Thyroid gland (tissue), 7 donors: ENCODE data around the gene EIF4G2.

DNA sequence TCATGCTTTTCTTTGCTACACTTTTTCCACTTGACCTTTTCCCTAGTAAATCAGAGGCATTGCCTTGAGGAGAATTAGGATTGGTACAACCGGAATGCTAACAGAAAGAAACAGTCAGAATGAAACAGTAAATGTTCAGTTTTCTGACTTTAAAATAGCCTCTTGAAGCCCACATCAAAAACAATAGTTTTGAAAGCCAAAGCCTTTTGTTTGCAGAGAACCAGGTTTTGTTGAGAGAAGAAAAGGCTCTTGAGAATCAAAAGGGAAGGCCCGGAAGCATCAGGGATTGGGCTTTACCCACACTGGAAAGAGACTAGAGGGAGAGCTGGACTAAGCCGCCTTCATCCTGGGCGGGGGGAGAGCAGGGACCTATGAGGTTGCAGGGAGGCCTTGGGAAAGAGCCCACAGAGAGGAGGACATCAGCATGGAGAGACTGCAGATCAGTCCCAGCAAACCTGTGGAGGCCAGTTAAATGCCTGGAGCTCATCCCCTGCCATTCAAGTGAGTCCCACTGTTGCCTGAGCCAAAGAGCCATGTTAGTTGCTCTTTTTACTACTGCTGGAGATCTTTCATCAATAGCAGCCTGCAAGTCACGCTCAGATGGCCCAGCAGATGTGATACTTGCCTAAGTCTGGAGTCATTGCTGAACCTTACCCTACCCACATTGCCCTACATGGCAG, 12.5 kb downstream of the ADM start:
- PRO-cap, 2 experiments = peak in 1 of 2 experiments; most common plus-strand start position 401 of the sequence (in 1)
- RAMPAGE, long total RNA, 5 experiments = no peak in any of the 5 experiments

- PRO-cap, 2 experiments = no peak in any of the 2 experiments
- RAMPAGE, long total RNA, 5 experiments = no peak in any of the 5 experiments
Observed at GRCh38 chr11:10408902-10409712, 46.0 kb upstream of the AMPD3 start.

- PRO-cap, 2 experiments = no peak in any of the 2 experiments
- RAMPAGE, long total RNA, 5 experiments = no peak in any of the 5 experiments
Observed at GRCh38 chr11:10566570-10567200, 1.8 kb downstream of the LYVE1 start.

GRCh38 chr11:10604091-10604867, 35.8 kb upstream of the LYVE1 start:
- PRO-cap, 2 experiments = no peak in any of the 2 experiments
- RAMPAGE, long total RNA, 5 experiments = no peak in any of the 5 experiments

GRCh38 chr11:10667246-10667688, 26.3 kb downstream of the IRAG1 start:
- PRO-cap, 2 experiments = no peak in any of the 2 experiments
- RAMPAGE, long total RNA, 5 experiments = no peak in any of the 5 experiments

DNA sequence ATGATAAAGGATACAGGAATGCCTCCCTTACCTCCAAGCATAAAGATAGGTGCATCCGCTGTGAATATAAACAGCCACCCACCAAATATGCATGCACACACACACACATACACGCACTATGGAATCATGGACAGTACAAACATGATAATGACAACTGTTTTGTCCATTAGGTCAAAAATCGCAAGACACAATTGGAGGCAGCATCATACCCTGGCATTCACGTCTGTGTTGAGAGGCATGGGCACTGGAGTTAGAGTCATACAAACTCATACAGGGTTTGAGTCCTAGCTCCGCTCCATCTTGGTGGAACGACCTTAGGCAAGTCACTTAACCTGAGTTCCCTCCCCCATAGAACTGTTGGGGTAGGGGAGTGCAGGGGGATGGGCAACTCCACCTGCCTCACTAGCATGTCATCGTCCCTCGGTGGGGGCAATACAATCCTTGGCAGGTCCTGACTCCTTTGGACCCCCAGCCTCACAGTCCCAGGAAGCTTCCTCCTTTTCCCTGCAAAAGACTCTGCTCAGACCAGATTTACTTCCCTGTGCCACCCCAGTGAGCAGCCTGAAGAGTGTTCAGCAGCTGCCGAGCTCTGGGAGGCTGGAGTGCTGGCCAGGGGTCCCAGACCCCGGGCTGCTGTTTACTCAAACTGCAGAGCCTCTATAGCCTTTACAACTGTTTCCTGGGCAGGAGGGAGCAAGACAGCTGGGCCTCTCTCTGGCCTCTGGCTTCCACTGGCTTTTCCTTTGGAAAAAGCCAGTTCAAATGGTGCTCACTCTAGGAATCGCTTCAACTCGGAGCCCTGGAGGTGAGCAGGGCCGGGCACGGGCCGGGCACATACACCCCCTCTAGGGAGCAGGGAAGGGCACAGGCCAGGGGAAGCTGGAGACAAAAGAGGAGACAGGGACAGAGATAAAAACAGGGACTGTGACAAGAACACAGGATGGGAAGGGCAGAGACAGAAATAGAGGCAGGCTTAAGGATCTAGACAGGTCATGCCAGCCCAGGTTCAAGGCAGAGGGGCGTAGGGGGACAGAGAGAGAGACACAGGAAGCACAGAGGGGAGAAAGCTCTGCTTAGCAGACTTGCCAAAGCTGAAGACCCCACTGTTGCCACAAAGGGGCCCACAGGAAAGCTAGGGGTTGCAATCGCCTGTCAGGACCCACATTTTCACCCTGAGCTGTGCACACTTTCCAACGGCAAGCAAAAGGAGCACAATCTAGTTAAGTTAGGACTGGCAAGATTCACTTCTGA, 1.0 kb downstream of the IRAG1 start:
- PRO-cap, 2 experiments = no peak in any of the 2 experiments
- RAMPAGE, long total RNA, 5 experiments = no peak in any of the 5 experiments

DNA sequence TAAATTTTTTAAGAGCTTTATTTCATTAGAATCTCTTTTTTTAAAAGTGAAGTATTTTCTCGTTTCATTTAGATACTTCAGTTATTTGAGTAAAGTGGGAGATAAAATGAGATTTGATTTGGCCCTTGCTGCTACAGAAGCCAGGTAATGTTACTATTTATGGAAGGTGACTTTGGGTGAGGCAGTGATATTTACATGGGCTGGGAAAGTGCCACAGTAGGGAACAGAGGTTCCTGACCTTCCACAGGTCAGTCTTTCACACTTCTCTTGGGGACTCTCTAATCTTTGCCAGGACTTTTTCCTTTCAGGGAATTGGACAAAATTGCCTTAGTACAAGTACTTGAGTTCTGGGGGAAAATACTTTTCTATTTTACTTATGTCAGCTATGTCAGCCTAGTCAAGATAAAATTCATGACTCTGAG, 20.4 kb downstream of the CTR9 start:
- PRO-cap, 2 experiments = no peak in any of the 2 experiments
- RAMPAGE, long total RNA, 5 experiments = no peak in any of the 5 experiments

DNA sequence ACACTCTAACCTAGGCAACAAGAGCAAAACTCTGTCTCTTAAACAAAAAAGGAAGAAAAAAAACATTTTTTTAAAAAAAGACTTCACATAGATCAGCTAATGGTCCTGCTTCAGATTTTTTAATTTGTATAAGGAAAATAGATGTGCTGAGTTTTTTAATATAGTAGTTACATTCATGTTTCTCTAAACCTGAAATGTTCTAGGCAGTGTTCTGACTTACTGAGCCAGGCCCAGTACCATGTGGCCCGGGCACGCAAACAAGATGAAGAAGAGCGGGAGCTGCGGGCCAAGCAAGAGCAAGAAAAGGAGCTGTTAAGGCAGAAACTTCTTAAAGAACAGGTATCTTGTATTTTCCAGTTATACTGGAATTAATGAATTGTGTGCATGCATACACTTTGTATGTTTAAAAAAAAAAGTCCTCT, 21.3 kb downstream of the CTR9 start:
- PRO-cap, 2 experiments = no peak in any of the 2 experiments
- RAMPAGE, long total RNA, 5 experiments = no peak in any of the 5 experiments

GRCh38 chr11:10797966-10798851, 10.5 kb downstream of the EIF4G2 start:
- PRO-cap, 2 experiments = no peak in any of the 2 experiments
- RAMPAGE, long total RNA, 5 experiments = no peak in any of the 5 experiments

DNA sequence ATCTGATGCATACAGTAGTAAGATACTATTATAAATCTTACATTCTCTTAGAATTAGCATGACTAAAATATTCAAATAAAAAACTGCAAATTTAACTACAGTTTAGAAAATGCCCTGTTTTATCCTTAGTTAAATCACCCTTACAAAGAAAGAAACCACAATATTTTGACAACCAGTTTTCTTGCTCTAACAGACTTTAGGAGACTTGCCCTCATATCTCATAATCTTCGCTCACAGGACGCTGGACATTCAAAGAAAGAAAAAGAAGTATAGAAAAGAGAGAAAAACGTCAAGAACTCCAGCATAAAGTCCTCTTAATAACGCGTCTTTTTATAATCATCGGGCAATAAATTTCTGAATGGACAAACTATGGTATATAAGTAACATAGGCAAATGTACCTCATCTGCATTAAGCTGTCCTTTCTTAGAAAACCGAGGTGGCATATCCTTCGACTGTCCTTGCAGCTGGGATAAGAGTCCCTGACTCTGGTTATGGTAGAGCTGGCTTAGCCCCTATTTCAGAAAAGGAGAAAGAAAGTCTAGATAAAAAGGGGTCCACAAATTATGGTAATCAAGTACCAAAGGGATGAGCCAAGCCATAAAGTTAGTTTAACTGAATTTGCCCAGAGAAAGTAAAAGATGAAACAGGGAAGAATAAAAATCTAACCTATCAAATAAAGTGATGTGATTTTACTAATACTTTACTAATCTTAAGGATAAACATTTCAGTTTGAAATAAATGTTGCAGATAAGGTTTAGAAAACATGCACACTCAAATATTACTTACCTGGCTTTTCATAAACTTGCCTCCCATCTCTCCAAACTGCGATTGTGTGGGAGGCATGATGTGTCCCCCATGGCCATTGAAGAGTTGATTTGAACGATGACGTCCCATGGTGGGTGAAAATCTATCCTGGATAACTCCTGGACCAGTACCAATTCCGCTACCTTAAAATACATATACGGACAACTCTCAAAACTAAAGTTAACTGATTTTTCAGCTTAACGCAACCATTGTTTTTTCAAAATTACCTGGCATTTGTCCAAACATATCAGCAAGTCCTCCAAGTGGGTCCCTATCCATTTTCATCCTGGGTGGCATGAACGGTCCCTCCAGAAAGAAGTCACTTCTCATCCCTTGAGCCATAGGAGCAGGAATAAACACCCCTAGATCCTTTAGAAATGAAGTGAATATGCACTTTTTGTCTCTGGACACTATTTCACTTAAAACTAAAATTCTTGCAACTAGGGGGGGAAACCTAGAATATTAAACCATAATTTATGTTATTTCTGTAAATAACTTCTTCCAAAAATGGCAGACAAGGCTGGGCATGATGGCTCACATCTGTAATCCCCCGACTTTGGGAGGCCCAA, 7.0 kb downstream of the EIF4G2 start:
- PRO-cap, 2 experiments = no peak in any of the 2 experiments
- RAMPAGE, long total RNA, 5 experiments = start-site peak on the minus strand in 1 of 5 experiments, centred at position 326 of the sequence, 22 reads per replicate

DNA sequence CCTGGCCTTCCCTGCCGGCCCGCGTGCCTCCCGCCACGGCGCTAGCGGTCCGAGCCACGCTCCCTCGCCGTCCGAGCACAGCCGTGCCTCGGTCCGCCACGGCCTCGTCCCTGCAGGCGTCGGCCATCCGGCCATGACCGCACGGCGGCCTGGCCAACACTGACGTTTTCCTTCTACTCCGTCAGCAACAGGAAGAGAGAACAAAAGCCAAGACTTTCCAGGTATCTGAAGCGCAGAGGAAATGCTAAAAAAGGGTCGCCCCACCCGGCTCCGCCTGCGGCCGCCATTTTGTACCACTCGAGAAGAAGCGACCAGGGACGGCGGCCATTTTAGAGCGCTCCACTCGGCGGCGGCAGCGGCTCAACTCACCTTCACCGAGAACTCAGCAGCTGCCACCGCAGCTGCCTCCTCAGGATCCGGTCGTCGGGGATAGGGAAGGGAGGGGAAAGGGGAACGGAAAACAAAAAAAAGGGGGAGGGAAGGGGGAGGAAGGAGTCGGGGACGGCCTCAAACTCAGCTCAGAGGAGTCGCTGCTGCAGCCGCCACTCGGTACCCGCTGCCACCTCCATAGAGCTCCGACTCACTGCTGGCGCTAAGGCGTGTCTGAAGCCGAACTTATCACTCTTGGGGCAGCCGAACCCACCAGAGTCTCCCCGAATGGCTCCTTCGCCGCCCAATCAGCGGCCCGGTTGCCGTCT, at the start of gene EIF4G2:
EIF4G2 (minus strand) TSS at position 591 of the 698 bp plus-strand sequence.
- PRO-cap, 2 experiments = peak in 2 of 2 experiments; most common plus-strand start position 327 of the sequence (in 1); most common minus-strand start position 161 of the sequence (in 2)
- RAMPAGE, long total RNA, 5 experiments = start-site peak on the minus strand in 3 of 5 experiments, centred at positions 580 to 591 of the sequence, 21 to 8,832 reads per replicate

DNA sequence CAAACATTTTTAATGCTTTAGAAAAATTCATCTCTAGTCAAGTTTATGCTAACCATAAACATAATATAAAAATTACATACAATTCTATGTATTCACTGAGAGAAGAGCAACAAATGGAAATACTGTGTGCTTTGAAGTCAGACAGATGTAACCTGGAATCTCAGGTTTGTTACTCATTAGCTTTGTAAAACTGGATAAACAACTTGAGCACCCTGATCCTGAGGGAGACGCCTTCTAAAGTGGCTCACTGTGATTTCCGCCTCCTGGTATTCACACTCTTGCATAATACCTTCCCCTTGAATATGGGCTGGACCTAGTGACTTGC, 15.1 kb downstream of the ZBED5 start:
- PRO-cap, 2 experiments = no peak in any of the 2 experiments
- RAMPAGE, long total RNA, 5 experiments = no peak in any of the 5 experiments

DNA sequence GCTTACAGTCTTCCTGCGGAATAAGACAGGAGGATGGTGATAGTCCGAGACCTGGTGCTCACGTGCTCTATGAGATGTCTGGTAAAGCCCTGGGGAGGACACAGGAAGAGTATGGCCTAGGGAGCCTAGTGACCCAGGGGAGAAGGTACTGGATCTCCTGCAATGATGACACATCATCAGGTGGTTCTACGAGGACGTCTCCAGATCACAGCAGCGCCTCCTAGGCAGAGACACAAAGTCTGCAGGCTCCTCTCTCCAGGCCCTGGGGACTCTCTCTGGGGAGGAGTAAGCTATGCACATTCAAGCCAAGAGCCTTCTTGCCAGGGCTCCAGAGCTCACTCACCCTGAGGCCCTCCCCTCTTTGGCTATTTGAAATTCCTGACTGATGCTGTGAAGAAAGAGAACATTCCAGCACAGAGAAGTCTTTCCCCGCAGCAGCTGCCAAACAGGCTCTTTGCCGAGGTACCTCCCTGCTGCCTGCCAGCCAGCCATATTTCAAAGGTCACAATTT, 205.0 kb downstream of the CSNK2A3 start:
- PRO-cap, 2 experiments = peak in 1 of 2 experiments; most common plus-strand start position 457 of the sequence (in 1); most common minus-strand start position 277 of the sequence (in 1)
- RAMPAGE, long total RNA, 5 experiments = no peak in any of the 5 experiments

DNA sequence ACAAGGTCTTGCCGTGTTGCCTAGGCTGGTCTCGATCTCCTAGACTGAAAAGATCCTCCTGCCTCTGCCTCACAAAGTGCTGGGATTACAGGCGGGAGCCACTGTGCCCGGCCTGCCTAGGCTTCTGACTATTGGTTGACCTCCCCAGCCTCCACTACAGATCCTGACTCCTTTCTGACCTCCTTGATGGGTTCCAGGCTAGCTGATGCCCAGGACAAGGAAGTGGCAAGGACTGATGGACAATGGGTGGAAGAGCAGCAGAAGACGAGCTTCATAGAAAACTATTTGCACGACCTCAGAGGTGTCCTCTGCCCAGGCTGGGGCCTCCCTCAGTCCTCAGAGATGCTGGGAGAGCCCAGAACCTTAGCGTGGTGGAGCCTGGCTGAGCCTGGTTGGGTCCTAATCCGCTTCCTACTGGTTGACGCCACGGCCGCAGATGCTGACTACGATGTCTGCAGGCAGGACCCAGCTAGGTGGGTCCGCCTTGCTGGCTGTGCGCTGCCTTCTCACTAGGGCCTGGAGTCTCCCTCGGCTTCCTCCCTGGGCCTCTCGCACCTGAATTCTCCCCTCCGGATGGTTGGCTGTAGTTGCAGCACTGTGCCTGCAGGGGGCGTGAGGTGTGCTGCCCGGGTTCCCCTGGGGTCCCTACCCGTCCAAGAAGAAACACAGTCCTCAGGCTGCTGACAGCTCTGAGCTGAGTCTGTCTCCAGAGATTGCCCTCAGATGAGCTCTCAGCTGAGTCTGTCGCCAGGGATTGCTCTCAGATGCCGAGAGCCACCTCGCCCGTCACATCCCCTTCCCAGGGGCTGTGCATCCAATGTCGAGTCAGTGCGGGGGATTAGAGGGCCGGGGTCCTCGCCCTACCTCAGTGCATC, 197.3 kb downstream of the CSNK2A3 start:
- PRO-cap, 2 experiments = no peak in any of the 2 experiments
- RAMPAGE, long total RNA, 5 experiments = no peak in any of the 5 experiments

- PRO-cap, 2 experiments = no peak in any of the 2 experiments
- RAMPAGE, long total RNA, 5 experiments = no peak in any of the 5 experiments
Observed at GRCh38 chr11:11261437-11262143, 91.5 kb downstream of the CSNK2A3 start.

DNA sequence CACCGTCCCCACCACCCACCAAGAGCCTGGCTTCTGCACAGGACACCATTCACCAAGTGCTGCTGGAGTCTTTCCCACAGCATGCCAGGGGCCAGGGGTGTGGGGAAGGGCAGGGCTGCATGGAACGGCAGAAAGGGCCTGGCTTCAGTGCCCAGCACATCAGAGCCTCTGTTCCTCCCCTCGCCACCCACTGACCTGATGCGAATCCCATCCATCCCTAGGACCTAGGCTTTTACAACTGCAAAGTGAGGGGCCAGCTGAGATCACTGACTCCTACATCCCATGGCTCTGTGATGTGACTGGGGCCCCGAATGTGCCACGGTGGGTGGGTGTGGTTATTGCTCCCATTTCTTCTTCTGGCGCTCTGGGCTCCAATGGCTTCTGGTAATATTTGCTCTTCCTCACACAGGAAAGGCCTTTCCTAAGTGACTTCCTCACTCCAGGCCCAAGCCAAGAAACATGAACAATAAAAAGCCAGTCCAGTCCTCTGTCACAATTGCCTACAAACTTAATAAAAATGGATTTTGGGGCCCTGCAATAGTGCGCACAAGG, 78.3 kb downstream of the GALNT18 start:
- PRO-cap, 2 experiments = no peak in any of the 2 experiments
- RAMPAGE, long total RNA, 5 experiments = no peak in any of the 5 experiments

DNA sequence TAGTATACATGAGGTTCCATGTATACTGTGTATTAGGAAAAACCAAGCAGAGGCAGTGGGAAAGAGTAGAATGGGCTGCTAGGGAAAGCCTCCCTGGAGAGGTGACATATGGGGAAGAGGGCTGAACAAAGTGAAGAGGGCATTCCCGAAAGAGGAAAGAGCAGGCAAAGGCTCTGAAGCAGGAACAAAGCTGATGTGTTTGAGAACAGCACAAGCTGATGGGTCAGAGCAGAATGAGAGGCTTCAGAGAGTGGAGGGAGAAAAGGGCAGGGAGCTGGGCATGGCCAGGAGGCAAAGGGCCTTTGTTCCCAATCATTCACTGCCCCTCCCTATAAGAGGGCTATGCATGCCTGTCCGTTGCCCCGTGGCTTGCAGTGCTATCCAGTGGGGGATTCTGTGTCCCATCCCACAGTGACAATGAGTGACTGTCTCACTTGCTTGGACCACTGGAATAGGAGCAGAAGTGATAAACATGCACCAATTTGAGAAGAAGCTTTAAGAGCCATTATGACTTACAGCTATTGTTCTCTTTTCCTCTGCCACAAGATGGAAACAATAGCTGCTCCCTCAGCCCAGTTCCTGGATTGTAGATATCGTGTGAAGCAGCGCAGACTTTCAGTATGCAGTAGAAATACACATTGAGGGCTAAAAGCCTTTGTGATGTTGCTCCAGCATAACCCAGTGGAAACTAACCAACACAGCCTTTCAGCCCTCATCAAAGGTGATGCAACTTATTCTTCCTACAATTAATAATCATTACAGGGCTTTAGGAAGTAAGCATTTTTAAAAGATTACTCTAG, 39.6 kb downstream of the GALNT18 start:
- PRO-cap, 2 experiments = no peak in any of the 2 experiments
- RAMPAGE, long total RNA, 5 experiments = no peak in any of the 5 experiments

GRCh38 chr11:11620900-11621359, 875 bp downstream of the GALNT18 start:
- PRO-cap, 2 experiments = peak in 2 of 2 experiments; most common plus-strand start chr11:11621153 (in 1); most common minus-strand start chr11:11621015 (in 1)
- RAMPAGE, long total RNA, 5 experiments = no peak in any of the 5 experiments

DNA sequence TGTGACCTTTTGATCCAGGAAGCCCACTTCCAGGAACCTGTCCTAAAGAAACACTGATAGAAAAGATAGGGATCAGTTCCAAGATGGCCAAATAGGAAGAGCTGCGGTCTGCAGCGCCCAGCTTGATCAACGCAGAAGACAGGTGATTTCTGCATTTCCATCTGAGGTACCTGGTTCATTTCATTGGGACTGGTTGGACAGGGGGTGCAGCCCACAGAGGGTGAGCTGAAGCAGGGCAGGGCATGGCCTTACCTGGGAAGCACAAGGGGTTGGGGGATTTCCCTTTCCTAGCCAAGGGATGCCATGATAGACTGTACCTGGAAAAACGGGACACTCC, 69.6 kb upstream of the GALNT18 start:
- PRO-cap, 2 experiments = no peak in any of the 2 experiments
- RAMPAGE, long total RNA, 5 experiments = no peak in any of the 5 experiments

DNA sequence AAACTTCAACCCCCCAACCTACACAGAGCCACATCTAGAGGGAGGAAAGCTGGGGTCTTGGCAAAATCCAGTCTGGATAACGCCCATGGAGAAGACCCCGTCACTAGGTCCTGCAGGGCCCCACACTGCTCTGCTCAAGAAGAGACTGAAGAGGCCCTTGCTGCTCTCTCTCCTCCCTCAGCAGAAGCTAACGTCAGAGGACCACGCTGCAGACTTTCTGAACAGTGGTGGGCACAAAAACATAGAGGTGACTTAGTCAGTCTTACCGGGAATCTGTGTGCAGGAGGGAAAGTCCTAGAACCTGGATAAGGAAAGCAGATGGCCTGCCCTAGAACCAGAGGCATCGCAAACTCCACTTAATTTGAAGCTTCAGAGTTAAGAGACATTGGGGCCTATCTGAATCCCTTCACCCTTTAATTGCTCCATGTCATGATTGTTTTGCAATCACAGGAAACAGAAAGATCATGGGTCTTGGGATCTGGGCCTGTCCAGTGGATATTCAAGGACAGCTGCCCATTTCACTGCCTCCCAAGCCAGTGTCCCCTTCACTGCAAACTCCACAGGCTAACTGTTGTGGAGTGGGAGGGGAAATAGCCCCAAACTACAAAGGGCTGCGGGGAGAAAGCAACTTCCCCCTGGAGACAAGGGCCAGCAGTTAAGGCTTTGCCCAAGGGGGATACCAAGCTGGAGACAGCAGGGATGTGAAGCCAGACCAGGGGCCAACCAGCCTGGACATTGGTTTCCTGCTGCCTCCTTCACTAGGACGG, 1.7 kb downstream of the DKK3 start:
- PRO-cap, 2 experiments = peak in 1 of 2 experiments; most common plus-strand start position 491 of the sequence (in 1)
- RAMPAGE, long total RNA, 5 experiments = no peak in any of the 5 experiments